ENCODE measurements around a stretch of chr7.

- PRO-cap, 10 experiments, result no peak in any of the 10 experiments
Measured at GRCh38 chr7:99781384-99782396, 2.3 kb downstream of the CYP3A4 start.

DNA sequence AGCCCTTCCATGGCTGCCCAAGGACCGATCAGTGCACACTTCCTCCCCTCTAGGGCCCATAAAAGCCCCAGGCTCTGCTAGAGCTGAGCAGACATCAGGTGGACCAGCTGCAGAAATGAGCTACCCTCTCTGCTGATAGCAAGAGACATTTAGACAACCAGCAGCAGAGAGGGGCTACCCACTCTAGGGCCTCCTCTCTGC, 4.5 kb upstream of the CYP3A43 start:
- PRO-cap, 10 experiments, result no peak in any of the 10 experiments

- PRO-cap, 10 experiments, result peak in 1 of 10 experiments; most common minus-strand start chr7:99893640 (in 1)
Measured at GRCh38 chr7:99893475-99894202, 16.8 kb upstream of the OR2AE1 start.

GRCh38 chr7:99901466-99902289, 17.7 kb downstream of the TRIM4 start:
- PRO-cap, 10 experiments, result no peak in any of the 10 experiments

DNA sequence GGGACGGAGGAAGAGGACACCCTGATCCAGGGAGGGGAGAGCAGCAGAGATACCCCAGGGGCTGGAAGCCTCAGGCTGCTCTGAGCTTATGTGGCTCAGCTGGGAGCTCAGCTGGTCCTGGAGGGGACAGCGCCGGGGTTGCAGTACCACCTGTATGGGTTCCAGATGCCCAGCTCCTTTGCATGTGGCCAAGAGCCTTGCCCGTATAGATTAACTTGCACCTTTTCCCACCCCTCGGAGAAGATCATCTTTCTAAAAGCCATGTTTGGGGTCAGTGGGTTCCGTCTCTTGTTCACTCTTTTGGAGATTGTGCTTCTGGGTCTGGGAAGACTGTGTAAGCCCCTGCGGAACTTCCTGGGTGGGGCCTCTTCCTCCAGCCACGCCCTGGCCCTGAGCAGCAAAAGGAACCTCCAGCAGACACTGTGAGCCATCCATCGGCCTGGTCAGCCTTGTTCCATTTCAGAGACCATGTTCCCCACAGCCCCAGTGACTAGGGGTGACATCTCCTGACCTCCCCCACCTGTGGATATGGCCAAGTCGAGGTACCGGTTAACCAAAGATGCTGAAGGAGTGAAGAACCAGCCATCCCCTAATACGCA, 17.0 kb upstream of the AZGP1 start:
- PRO-cap, 10 experiments, result no peak in any of the 10 experiments

DNA sequence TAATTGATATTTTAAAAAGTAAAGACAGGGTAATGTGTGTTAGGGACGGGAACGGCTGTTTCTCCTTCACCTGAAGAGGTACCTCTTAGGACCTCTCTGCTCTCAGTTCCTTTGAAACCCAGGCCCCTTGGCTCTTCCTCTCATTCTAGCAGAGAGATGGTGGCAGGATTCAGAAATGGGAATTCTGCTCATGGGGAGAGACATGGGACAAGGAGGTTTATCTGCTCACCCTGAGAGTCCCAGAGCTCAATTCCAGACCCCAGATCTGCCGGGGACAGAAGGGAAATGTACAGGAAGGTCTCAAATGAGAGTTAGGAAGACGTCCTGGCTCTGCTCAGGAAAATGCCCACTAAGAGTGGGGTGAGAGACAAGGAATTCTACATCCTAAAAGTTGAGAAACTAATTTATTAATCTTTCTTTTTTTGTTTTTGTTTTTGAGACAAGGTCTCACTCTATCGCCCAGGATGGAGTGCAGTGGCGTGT, 8.6 kb downstream of the ZNF3 start:
- PRO-cap, 10 experiments, result no peak in any of the 10 experiments

DNA sequence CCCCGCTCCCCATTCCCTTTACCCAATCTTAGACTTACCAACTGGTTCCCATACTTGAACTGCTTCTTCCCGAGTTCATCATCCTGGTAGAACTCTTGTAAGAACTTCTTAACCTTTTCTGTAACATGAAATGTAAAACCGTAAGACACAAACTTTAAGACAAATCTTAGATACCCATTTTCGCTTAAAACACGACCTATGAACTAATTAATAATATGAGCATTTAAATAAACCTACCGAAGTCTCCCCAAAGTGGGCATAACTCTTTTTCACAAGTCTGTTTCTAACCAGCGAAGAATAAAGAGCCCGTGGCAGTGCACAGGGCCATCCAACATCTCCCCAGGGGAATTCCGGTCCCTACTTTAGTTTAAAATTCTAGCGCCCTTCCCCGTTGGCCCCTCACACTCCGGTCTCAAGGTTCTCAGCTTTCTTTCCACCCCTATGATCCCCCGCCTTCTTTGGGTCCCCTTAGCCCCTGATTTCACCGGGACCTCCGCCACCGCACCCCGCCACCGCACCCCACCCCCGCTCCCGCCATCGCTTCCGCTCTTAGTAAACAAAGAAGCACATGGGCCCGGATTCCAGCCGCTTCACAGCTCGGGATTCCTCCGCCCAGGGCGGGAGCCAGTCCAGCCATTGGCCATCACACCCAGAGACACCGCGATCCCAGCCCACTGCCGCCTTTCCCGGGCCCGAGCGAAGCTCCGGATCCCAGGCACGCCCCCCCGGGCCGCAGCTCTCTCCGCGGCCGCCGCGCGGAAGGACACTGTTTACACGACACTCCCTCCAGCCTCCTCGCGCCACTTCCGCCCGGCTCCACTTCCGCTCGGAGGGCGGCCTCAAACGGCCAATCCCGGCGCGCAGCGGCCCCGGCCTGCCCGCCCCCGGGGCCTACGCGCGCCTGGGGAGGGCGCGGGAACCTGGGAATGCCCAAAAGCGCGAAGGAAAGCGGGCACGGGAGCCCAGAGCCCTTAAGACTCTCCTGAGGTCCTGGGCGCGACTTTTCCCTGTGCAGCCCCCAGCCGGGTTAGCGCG, 904 bp downstream of the MCM7 start:
- PRO-cap, 10 experiments, result peak in 10 of 10 experiments; most common plus-strand start position 933 of the sequence (in 9); most common minus-strand start position 734 of the sequence (in 5)

GRCh38 chr7:100102189-100102770, 837 bp downstream of the AP4M1 start:
- PRO-cap, 10 experiments, result no peak in any of the 10 experiments

GRCh38 chr7:100156800-100157220, 1.7 kb downstream of the TRAPPC14 start:
- PRO-cap, 10 experiments, result no peak in any of the 10 experiments

GRCh38 chr7:100167553-100168434, 623 bp downstream of the GAL3ST4 start:
- PRO-cap, 10 experiments, result no peak in any of the 10 experiments

DNA sequence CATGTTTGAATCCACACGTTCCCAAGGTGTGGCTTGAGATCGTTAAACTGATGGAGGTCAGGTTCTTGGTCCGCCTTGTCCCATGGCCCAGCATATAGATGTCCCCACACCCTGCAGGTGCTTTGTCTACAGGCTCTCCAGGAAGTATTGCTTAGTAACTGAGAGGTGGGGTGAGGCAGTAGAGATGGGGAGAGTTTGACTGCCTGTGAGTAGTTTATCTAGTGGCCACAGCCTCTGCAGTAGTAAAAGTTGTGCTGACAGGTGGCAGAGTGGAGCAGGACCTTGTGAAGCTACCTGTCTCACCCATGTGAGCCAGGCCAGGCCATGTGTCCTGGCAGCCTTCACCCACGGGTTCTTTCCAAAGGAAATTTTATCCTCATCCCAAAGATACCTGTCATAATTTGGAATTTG, 5.4 kb upstream of the PVRIG start:
- PRO-cap, 10 experiments, result no peak in any of the 10 experiments

DNA sequence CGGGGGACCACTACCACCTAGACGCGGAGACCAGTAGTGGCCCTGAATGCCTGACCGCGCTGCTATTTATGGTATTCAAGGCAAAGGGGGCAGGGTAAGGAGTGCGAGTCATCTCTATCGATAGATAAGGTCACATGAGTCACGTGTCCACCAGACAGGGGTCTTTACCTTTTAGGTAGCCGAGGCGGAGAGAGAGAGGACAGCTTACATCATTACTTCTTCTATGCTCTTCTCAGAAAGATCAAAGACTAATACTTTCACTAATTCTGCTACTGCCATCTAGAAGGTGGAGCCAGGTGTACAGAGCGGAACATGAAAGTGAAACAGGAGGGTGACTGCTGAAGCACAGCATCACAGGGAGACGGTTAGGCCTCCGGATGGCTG, 2.2 kb upstream of the PVRIG start:
- PRO-cap, 10 experiments, result no peak in any of the 10 experiments

GRCh38 chr7:100362714-100363265, 4.9 kb downstream of the PILRB start:
- PRO-cap, 10 experiments, result no peak in any of the 10 experiments

DNA sequence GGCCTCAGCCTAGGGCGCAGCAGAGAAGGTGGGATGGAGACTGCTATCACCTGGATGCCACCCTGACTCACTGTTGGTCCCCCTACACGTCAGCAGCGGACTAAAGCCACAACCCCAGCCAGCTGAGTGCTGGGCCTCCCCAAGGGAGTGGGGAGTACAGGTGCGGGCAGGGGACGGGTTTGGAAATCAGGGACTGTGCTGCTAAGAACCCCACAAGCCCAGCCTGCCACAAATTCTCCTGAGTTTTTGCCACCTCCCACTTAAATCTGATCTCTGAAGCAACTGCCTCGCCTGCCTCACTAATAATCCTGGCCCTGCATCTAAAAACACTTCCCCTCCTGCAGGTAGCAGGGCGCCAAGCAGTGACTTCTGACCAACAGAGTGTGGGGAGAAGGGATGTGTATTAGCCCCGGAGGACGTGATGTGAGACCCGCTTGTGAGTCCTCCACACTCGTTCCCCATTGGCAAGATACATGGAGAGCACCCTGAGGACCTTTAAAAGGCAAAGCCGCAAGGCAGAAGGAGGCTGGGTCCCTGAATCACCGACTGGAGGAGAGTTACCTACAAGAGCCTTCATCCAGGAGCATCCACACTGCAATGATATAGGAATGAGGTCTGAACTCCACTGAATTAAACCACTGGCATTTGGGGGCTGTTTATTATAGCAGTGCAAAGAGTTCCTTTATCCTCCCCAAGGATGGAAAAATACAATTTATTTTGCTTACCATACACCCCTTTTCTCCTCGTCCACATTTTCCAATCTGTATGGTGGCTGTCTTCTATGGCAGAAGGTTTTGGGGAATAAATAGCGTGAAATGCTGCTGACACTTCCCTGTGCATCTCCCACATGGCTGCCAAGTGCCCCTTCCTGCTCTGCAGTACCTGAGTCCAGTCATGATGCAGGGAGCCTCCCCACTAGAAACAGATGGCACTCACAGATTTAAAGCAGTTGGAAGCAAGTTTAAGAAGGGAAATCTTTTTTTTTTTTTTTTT, 6.0 kb upstream of the PILRA start:
- PRO-cap, 10 experiments, result no peak in any of the 10 experiments

DNA sequence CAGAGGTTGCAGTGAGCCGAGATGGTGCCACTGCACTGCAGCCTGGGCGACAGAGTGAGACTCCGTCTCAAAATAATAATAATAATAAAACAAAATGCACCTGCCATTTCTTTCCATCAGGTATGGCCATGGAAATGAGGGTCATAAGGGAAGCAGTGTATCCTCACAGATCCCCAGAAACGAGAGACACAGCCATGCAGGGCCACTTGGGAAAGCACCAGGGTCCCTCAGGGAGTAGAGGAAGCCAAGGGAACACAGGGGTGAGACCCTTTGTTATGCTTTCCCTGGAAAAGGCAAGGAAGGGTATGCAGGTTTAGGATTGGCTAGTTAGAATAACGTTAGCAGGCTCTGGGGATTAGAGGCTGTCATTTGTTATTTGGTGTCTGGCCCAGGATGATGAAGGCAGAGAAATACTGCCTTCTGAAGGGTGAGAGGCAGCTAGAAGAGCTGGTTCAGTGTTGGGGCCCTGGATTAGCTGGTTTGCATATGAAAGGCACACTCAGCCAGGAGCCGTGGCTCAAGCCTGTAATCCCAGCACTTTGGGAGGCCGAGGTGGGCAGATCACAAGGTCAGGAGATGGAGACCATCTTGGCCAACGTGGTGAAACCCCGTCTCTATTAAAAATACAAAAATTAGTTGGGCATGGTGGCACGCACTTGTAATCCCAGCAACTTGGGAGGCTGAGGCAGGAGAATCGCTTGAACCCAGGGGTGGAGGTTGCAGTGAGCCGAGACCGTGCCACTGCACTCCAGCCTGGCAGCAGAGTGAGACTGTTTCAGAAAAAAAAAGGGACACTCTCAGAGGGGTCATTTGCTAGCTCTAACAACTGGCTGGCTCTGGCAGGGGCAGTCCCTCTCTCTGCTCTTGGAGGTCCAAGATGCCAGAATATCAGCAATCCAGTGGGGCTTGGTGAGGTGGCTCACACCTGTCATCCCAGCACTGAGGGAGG, 2.9 kb upstream of the PILRA start:
- PRO-cap, 10 experiments, result no peak in any of the 10 experiments

GRCh38 chr7:100449079-100449815, 12.9 kb upstream of the PPP1R35 start:
- PRO-cap, 10 experiments, result no peak in any of the 10 experiments

DNA sequence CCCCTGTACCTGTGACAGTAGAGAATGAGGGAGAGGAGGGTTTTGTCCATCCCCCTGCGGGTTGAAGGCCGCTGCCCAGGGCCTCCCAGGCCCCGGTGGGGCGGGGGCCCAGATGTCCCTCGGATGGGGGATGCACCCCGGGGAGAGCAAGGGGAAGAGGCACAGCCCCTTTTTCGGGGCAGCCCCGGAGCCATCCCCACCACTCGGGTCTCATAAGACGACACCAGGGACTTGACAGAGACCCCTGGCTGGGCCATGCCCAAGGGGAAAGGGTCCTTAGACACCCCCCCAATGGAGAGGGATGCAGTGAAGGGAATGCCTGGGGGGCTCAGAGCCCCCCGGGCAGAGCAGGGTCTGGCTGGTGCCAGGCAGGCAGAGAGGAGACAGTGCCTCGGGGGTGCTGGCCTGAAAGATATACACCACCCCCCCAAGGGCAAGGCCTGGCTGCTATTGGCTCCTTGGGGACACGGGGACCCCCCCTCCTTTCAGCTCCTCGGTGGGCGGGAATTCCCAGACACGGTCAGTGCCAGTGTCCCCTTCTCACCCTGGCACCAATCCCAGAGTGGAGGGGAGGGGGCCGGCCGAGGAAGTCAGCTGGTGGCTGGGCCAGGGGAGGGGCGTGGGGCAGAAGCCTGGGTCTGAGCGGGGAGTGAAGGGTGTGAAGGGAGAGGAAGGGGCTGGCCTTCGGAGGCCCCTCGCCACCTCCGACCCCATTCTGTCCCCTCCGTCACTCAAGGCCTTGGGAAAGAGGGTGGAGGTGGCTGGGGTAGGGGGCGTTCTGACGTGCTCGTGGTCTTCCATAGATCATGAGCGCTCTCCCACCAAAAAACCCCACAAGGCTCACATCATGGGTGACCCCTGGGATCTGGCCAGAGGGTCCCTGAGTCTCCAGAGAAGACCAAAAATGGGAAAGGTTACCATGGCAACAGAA, 3.9 kb upstream of the SPACDR start:
- PRO-cap, 10 experiments, result peak in 5 of 10 experiments; most common minus-strand start position 385 of the sequence (in 5)

GRCh38 chr7:100477151-100478058, 1.6 kb downstream of the TSC22D4 start:
- PRO-cap, 10 experiments, result no peak in any of the 10 experiments

DNA sequence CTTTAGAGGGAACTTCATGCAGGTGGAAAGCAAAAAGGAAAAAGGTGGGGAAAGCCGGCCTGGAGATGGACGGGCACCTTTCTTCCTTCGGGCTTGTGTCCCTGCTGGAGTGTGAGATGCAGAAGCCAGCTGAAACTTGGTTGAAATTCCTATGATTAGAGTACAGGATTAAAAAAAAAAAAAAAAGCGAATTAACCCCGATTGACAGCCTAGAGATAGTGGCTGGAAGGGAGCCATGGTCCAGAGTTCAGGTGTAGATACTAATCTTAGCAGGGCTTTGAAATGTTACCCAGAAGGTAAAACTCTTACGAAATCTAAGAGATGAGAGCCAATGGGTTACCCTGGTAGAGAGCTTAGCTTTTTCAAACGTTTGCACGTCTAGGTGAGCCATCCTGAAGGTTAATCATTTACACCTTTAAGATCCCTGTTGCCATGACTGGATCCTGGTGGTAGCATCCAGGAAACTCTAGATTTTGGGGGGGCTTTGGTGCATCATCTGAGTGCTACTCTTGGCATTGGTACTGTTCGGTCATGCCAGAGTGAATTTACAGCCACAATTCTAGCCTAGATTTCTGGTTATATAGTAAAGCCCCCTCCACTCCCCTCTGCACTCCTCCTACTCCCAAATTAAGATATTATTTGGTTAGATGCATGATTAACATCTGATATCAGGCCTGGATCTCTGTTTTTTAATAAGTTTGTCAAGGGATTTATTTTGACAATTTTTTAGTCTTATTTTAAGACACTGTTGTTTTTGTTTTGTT, 1.1 kb downstream of the AGFG2 start:
- PRO-cap, 10 experiments, result no peak in any of the 10 experiments

GRCh38 chr7:100545461-100546328, 6.7 kb downstream of the AGFG2 start:
- PRO-cap, 10 experiments, result no peak in any of the 10 experiments